Endothelial cell of umbilical vein (primary cell): ENCODE data around the genes LRRC37B and CCL11.

DNA sequence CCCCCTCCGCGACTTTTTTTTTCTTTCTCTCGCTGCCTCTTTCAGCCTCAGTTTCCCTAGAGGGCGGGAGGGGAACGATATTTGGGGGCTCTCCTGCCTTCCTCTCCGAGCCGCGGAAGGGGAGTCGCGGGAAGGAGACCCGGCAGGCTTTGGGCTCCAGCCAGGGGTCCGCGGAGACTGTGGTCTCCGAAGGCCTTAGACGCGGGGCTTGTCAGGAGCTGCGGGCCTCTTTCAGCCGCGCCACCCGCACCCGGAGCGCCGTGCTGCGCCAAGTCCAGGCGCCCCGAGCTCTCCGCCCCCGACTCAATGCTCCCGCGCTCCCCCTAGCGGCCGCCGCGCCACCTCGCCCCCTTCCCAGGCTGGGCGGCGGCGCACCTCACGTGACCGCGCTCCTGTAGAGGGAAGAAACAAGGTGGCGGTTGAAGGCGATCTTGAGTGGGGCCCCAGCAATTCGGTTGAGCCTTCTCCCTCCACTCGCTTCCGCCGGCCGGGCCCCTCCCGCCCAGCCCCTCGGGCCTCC lies at the start of gene LRRC37B:
LRRC37B (plus strand) TSS at position 383 of the 520 bp plus-strand sequence.
- PRO-cap = bidirectional peak, plus-strand start at position 397 of the sequence, minus-strand start at position 262 of the sequence
CAGE:
- cytosol, long polyA minus RNA = no peak
- cytosol, long polyA plus RNA = no peak
- long polyA plus RNA = no peak
- nucleus, long polyA minus RNA = no peak
- nucleus, long polyA plus RNA = no peak

GRCh38 chr17:32040047-32040852 lies 33.1 kb downstream of the LRRC37B start:
- PRO-cap = no peak
CAGE:
- cytosol, long polyA minus RNA = no peak
- cytosol, long polyA plus RNA = no peak
- long polyA plus RNA = no peak
- nucleus, long polyA minus RNA = no peak
- nucleus, long polyA plus RNA = no peak

GRCh38 chr17:32298054-32298644 lies 32.5 kb downstream of the RHBDL3 start:
- PRO-cap = no peak
CAGE:
- cytosol, long polyA minus RNA = no peak
- cytosol, long polyA plus RNA = no peak
- long polyA plus RNA = no peak
- nucleus, long polyA minus RNA = no peak
- nucleus, long polyA plus RNA = no peak

GRCh38 chr17:32303656-32304170 lies 38.1 kb downstream of the RHBDL3 start:
- PRO-cap = no peak
CAGE:
- cytosol, long polyA minus RNA = no peak
- cytosol, long polyA plus RNA = no peak
- long polyA plus RNA = no peak
- nucleus, long polyA minus RNA = no peak
- nucleus, long polyA plus RNA = no peak

- PRO-cap = bidirectional peak, plus-strand start at chr17:32350908, minus-strand start at chr17:32350627
CAGE:
- cytosol, long polyA minus RNA = no peak
- cytosol, long polyA plus RNA = no peak
- long polyA plus RNA = no peak
- nucleus, long polyA minus RNA = no peak
- nucleus, long polyA plus RNA = no peak
These were observed 577 bp downstream of the ZNF207 start for GRCh38 chr17:32350287-32351180.

- PRO-cap = no peak
CAGE:
- cytosol, long polyA minus RNA = no peak
- cytosol, long polyA plus RNA = no peak
- long polyA plus RNA = no peak
- nucleus, long polyA minus RNA = no peak
- nucleus, long polyA plus RNA = no peak
These were observed 6.1 kb downstream of the CDK5R1 start for GRCh38 chr17:32492931-32493345.

- PRO-cap = no peak
CAGE:
- cytosol, long polyA minus RNA = no peak
- cytosol, long polyA plus RNA = no peak
- long polyA plus RNA = no peak
- nucleus, long polyA minus RNA = no peak
- nucleus, long polyA plus RNA = no peak
These were observed 24.5 kb downstream of the CDK5R1 start for GRCh38 chr17:32511086-32511815.

DNA sequence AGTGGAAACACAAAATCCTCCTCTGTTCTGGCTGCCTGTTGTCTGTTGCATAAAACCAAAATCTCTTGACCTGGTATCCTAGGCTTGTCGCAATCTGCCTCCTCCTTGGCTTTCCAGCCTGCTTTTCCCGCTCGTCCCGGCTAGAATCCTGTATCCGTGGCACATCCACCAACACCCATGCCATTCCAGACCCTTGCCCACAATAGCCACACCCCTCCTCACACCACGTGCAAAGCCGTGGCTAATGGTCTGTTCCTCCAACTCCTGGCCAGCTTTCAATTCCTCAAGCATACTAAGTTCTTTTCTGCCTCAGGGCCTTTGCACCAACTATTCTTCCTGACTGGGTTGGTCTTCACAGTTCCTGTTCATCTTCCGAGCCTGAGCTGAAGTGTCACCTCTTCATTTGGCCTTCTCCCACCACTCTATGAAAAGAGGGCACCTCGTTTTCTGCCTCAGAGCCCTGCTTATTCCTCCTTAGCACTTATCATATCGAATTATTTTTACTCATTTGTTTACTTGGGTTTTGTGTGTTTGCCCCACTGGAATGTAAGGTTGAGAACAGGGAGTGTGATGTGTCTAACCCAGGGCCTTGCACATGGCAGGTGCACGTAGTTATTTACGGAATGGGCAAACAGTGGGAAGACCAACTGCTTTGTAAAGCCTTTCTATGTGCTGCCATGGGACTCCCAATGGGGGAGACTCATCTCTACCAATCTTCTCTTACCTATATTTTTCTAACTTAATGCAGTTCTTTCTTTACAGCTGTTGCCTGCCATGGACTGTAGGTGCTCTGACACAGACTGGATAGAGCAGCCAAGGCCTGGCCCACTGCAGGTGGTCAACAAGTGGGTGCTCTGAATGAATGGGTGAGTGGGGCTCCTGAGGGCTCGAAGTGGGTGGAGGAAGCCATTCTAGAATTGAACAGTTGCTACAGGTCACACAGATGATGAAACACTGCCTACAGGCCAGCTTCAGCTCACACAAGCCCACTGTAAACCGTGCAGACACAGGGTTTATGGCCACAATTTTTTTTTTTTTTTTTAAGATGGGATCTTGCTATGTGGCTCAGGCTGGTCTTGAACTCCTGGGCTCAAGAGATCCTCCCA lies 69.1 kb downstream of the CDK5R1 start:
- PRO-cap = no peak
CAGE:
- cytosol, long polyA minus RNA = no peak
- cytosol, long polyA plus RNA = no peak
- long polyA plus RNA = no peak
- nucleus, long polyA minus RNA = no peak
- nucleus, long polyA plus RNA = no peak

DNA sequence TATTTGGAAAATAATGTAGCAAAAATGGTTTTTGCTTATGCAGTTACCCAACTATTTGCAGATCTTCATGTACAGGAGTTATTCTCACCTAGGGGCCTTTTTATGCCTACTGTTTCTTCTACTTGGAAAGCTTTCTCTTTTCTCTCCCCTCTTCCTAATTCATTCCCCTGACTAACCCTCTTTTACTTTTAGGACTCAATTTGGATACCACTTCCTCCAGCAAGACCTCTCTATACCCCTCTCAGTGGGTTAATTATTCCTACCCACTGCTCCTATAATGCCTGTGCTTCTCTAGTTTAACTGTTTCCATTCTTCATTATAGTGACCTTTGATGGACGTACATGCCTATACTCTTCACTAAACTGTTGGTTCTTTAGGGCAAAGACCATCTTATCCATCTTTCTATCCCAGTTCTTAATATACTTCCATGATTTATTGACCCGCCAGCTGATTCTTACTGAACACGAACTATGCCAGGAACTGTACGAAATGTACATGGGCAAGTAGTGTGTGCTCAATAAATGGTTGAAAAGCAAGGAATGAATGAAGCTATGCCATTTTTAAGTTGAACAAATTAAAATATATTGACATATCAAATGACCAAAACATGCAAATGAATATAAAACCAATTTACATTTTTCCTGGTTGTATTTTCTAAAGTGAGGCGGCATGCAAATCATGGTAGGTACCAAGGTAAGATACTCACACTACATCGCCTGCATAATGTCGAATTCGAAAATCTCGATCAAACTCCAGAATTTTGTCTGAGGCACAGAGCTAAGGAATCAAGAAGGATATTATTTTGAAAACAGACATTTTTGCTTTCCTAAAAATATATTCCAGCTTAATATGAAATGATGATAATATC lies 128.5 kb downstream of the MYO1D start:
- PRO-cap = no peak
CAGE:
- cytosol, long polyA minus RNA = no peak
- cytosol, long polyA plus RNA = no peak
- long polyA plus RNA = no peak
- nucleus, long polyA minus RNA = no peak
- nucleus, long polyA plus RNA = no peak

GRCh38 chr17:32806687-32807026 lies 70.3 kb downstream of the MYO1D start:
- PRO-cap = bidirectional peak, plus-strand start at chr17:32806861, minus-strand start at chr17:32806823
CAGE:
- cytosol, long polyA minus RNA = no peak
- cytosol, long polyA plus RNA = no peak
- long polyA plus RNA = no peak
- nucleus, long polyA minus RNA = no peak
- nucleus, long polyA plus RNA = no peak

DNA sequence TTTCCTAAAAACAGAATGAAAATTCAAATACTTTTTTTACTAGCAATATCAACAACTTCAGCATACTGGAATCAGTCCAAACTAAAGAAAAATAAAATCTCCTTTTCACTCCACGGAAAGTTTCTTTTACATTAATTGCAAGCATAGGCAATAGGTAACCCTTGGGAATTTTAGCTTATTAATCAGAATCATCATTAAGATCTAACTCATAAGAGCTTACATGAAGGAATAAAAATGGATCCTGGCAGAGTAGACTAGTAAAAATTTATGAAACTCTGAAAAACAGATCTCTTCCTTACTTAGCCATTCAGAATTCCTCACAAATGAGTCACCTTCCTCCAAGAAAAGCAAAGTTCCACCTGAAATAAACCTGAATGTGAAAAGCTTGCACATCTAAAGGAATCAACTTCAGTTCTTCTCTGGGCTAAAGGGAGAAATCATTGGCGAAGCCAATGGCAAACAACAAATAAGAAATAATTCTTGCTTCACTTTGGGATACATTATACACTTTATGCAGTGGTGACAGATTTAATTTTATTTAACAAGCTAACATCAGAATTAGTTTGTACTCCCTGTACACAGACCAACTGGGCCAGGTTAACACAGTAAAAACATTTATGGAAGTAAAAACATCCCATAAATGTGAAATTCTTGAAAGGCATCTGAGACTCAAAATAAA lies 22.7 kb downstream of the MYO1D start:
- PRO-cap = no peak
CAGE:
- cytosol, long polyA minus RNA = no peak
- cytosol, long polyA plus RNA = no peak
- long polyA plus RNA = no peak
- nucleus, long polyA minus RNA = no peak
- nucleus, long polyA plus RNA = no peak

DNA sequence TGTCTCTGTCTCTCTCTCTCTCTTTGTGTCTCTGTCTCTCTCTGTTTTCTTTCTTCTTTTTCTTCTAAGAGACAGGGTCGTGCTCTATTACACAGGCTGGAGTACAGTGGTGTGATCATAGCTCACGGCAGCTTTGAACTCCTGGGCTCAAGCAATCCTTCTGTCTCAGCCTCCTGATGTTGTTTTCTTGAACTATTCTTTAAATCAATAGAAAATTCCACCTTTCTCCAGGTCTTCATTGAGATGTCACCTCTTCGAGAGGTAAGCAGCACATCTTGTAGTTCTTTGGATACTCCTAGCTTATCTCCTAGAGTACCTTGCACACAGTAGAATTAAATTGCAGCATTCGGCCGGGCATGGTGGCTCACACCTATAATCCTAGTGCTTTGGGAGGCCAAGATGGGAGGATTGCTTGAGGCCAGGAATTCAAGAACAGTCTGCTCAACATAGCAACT lies 2.6 kb downstream of the MYO1D start:
- PRO-cap = no peak
CAGE:
- cytosol, long polyA minus RNA = no peak
- cytosol, long polyA plus RNA = no peak
- long polyA plus RNA = no peak
- nucleus, long polyA minus RNA = start-site peak on the minus strand centred at position 277 of the sequence, 152 bp wide, 22 reads
- nucleus, long polyA plus RNA = no peak

GRCh38 chr17:34248658-34249232 lies 6.3 kb upstream of the CCL2 start:
- PRO-cap = bidirectional peak, plus-strand start at chr17:34248838, minus-strand start at chr17:34248601
CAGE:
- cytosol, long polyA minus RNA = no peak
- cytosol, long polyA plus RNA = no peak
- long polyA plus RNA = no peak
- nucleus, long polyA minus RNA = no peak
- nucleus, long polyA plus RNA = no peak

DNA sequence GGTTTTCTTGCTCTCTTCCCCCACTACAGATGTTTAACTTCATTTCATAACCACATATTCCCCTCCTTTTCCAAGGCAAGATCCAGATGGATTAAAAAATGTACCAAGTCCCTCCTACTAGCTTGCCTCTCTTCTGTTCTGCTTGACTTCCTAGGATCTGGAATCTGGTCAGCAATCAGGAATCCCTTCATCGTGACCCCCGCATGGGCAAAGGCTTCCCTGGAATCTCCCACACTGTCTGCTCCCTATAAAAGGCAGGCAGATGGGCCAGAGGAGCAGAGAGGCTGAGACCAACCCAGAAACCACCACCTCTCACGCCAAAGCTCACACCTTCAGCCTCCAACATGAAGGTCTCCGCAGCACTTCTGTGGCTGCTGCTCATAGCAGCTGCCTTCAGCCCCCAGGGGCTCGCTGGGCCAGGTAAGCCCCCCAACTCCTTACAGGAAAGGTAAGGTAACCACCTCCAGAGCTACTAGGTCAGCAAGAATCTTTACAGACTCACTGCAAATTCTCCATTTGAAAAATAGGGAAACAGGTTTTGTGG lies at the start of gene CCL11:
CCL11 (plus strand) TSS at position 278 of the 544 bp plus-strand sequence.
- PRO-cap = no peak
CAGE:
- cytosol, long polyA minus RNA = no peak
- cytosol, long polyA plus RNA = no peak
- long polyA plus RNA = no peak
- nucleus, long polyA minus RNA = no peak
- nucleus, long polyA plus RNA = no peak

DNA sequence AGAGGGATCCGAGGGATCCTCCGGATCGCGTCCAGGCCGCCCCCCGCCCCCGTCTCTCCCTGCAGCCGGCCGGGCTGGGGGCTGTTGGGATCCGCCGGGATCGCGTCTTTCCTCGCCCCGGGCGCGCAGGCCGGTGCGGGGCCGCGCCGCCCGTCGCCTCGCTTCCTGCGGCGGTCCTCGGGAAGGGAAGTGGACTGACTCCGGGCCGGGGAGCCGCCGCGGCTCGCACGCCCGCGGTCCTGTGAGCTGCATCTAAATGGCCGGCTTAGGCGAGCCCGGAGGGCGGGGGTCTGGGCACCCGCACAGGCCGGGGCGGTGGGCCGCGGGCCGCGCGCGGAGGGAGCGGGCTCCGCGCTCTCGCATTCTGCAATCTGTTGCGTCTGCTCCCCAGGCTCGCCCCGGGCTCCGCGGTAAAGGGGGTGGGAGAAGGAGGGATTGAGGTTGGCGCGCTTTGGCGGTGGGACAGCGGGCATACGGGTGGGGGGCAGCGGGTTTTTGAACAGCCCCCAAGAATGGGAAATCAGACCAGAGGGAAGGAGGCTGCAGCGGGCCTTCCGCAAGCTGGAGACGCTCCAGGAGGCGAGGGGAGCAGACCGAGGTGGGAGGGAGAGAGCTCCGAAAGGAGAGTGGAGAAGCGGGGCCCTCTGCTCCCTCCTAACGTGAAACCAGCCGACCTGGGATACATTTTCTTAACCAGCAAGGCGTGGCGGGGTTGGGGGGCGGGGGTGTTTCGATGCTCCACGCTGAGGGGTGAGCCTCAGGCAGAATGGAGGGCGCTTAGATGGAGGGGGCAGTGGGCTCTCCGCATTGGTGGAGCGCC lies 2.3 kb downstream of the TMEM132E start:
- PRO-cap = no peak
CAGE:
- cytosol, long polyA minus RNA = no peak
- cytosol, long polyA plus RNA = no peak
- long polyA plus RNA = no peak
- nucleus, long polyA minus RNA = no peak
- nucleus, long polyA plus RNA = no peak

- PRO-cap = bidirectional peak, plus-strand start at chr17:34981149, minus-strand start at chr17:34980384
CAGE:
- cytosol, long polyA minus RNA = no peak
- cytosol, long polyA plus RNA = no peak
- long polyA plus RNA = no peak
- nucleus, long polyA minus RNA = start-site peak on the minus strand at chr17:34981089-34981209, 16 reads
- nucleus, long polyA plus RNA = no peak
These were observed 744 bp downstream of the LIG3 start for GRCh38 chr17:34981076-34981435.

DNA sequence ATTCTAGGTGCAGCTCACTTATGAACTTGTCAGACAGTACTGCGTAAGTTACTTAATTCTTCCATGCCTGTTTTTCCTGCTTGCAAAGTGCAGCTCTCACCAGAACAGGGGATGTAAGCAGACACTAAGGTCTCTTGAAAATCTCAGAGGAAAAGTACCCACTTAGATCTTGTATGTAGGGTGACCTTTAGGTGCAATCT lies 38.7 kb downstream of the LIG3 start:
- PRO-cap = no peak
CAGE:
- cytosol, long polyA minus RNA = no peak
- cytosol, long polyA plus RNA = no peak
- long polyA plus RNA = no peak
- nucleus, long polyA minus RNA = no peak
- nucleus, long polyA plus RNA = no peak

DNA sequence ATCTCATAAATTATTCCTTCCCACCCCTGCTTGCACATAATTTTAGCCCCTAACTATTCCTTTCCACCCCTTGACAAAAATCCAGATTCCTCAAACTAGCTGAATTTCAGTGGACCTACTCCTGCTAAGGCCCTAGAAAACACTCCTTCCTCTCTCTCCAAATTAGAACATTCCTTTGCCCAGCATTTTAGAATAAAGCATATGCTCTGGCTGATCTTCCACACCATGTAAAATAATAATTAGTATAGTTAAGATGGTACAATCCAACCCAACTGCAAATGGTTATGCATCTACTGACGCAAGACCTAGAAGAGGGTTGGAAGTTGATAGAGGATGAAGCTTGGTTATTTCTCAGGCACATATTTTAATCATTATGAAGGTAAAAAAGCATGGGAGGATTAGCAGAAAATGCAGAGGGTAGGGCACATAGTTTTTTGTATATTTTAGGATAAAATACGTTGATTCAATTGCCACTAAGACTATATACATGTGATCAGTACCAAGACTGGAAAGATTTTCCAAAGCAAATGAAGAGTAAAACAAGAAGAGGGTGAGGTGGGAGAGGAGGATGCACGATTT lies 16.6 kb upstream of the RFFL start:
- PRO-cap = no peak
CAGE:
- cytosol, long polyA minus RNA = no peak
- cytosol, long polyA plus RNA = no peak
- long polyA plus RNA = no peak
- nucleus, long polyA minus RNA = no peak
- nucleus, long polyA plus RNA = no peak

DNA sequence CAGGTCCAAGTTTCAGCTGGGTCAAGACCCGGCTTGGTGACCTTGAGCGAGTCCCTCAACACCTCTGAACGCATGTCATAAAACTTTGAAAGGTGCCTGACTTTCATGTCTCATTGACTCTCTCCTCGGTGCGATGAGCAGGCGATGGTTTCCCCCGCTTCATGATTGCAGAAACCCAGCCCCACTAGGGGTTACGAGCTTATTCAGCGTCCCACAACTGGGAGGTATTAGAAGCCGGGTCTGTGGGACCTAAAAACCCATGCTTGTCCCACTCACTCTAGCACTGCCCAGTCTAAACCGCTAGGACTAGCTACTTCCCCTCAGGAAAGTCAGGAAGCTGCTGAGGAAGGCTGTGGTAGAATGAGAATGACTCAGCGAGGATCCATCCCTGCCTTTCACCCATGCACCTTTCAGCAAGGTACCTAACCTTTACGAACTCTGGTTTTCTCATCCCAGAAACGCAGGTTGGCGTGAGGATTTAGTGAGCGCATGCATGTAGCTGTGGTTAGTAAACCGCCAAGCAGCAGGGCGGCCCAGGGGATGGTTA lies 26.2 kb upstream of the RFFL start:
- PRO-cap = unidirectional peak, minus-strand start at position 294 of the sequence
CAGE:
- cytosol, long polyA minus RNA = no peak
- cytosol, long polyA plus RNA = no peak
- long polyA plus RNA = no peak
- nucleus, long polyA minus RNA = no peak
- nucleus, long polyA plus RNA = no peak

DNA sequence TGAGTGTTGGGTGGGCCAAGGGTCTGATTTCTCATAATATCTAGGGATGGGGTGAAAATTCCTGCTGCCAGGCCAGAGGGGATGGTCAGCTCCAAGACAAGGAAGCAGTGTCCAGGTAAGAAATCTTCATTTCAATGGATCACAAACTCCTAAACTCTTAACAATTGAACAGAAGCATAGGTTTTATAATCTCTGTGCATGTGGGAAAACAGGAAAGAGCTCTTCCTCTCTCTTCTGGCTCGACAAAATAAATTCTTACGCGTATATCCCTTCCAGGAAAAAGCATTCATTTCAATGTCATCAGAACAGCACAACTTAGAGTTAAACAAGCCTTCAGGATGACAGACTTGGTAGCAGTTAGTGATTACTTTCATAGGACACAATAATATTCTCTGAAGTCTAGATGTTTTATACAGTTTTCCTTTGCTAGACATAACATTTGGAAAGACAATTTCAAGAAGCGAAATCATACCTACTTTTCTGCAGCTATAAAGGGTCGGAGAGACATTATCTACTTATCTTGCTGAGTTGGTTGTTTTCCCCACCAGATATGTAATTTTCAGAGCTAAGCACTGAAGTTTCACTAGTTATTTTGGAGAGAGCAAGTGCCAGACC lies 19.3 kb upstream of the SLC35G3 start:
- PRO-cap = no peak
CAGE:
- cytosol, long polyA minus RNA = no peak
- cytosol, long polyA plus RNA = no peak
- long polyA plus RNA = no peak
- nucleus, long polyA minus RNA = no peak
- nucleus, long polyA plus RNA = no peak